ENCODE measurements around a stretch of chr12.

- PRO-cap, 2 experiments = no peak in any of the 2 experiments
These were observed 14.4 kb downstream of the CFAP73 start for GRCh38 chr12:113163842-113164394.

GRCh38 chr12:113184362-113185195, 699 bp downstream of the DDX54 start:
- PRO-cap, 2 experiments = peak in 2 of 2 experiments; most common plus-strand start chr12:113185067 (in 2); most common minus-strand start chr12:113184912 (in 1)

DNA sequence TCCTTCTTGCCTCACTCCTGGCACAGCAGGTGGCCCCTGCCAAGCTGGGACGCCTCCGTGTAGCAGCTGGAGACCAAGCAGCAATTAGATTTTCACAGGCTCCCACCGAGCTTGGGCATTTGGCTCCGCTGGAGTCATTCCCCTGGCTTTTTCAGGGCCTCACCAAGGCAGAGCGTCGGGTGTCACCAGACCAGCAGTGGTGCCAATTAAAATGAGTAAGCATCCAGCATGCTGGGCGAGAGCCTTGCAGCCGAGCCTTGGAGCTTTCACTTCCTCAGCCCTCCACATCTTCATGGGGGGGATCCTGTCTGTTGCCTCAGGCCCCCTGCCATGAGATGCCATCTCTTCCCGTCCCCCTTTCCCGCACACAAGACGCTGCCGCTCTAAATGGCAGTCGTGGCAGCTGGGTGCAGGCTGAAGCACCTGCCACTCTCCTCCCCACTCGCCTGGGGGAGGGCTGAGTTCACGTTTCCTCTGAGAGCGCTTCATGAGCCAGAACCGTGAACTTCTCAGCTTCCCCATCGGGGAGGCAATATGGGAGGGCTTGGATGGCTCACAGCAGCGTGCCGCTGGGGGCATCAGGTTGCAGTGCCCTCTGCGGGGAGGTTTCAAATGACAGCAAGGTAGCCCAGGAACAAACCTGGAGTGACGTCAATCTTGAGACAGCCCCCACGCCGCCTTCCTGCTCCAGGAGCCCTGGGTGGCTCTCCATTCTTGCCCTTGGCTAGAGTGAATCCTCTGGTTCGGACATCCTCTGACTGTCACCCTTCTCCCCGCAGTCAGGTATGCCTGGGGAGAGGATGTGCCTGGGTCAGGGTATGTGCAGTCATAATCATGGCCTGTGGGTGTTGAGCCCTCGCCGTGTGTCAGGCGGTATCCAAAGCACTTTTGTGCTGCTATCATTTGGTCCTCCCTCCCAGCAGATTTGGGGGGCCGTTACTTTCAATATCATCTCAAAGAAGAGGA, 11.9 kb downstream of the TPCN1 start:
- PRO-cap, 2 experiments = no peak in any of the 2 experiments

- PRO-cap, 2 experiments = peak in 1 of 2 experiments; most common plus-strand start chr12:113240240 (in 1); most common minus-strand start chr12:113240075 (in 1)
These were observed 18.7 kb downstream of the TPCN1 start for GRCh38 chr12:113239799-113240621.

- PRO-cap, 2 experiments = no peak in any of the 2 experiments
These were observed 38.5 kb downstream of the TPCN1 start for GRCh38 chr12:113259256-113260592.

GRCh38 chr12:113348879-113349634, 9.3 kb upstream of the PLBD2 start:
- PRO-cap, 2 experiments = no peak in any of the 2 experiments

GRCh38 chr12:113356682-113357109, 1.7 kb upstream of the PLBD2 start:
- PRO-cap, 2 experiments = no peak in any of the 2 experiments

DNA sequence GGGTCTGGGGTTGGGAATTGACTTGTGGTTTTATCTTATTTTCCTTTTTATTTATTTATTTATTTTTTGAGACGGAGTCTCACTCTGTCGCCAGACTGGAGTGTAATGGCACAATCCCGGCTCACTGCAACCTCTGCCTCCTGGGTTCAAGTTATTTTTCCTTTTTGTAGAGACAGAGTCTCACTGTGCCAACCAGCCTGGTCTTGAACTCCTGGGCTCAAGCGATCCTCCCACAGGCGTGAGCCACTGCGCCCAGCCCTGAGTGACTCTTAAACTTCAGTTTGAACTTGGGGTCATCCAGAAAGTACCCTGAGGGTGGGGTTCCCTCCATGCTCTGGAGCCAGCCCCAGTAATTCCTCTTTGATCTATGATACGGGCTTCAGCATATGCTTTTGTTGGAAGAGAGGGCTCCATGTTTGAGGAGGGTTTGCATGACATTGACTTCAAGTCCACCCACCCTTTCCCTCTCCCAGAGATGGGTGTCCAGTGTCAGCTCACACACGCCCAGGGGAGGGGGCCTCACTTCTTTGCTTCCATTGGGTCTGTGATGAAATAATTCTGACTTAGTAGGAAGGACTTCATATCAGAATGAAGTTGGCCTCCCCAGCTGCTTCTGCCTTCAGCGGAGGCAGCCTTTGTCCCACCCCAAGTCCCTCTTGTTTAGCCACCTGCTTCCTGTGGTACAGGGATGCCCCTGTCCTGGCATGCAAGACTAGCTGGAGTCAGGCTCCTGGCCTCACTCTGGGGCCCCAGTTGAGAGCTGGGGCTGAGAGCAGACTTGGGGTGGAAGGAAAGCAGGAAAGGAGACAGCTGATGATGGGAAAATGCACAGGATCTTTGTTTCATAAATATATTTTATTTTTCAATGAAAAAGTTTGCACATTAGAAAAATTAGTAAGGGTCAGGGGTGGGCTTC, 11.8 kb downstream of the SDS start:
- PRO-cap, 2 experiments = no peak in any of the 2 experiments

DNA sequence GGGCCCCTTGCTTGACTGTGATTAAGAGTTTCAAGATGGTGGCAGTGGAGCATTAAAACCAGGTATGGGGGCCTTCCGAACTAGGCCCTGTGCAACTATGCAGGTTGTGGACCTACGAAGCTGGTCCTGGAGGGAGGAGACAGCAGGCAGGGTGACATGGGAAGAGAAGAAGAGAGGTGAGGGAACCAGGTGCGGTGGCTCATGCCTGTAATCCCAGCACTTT, 22.4 kb upstream of the LHX5 start:
- PRO-cap, 2 experiments = no peak in any of the 2 experiments

DNA sequence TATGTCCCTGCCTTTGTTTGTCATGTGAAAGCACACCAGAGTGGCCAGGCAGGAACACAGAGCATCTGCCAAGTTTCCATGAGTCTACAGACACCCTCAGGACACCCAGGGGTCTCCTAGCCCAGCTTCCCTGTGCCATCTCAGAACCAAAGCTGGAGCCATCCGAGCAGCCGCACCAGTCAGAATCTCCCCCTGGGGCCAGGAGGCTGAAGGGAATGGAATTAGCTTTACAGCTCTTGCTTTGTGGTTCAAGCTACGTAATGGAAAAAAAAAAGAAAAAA, 37.3 kb downstream of the TBX5 start:
- PRO-cap, 2 experiments = no peak in any of the 2 experiments

- PRO-cap, 2 experiments = no peak in any of the 2 experiments
These were observed 2.9 kb downstream of the TBX5 start for GRCh38 chr12:114402897-114403581.

DNA sequence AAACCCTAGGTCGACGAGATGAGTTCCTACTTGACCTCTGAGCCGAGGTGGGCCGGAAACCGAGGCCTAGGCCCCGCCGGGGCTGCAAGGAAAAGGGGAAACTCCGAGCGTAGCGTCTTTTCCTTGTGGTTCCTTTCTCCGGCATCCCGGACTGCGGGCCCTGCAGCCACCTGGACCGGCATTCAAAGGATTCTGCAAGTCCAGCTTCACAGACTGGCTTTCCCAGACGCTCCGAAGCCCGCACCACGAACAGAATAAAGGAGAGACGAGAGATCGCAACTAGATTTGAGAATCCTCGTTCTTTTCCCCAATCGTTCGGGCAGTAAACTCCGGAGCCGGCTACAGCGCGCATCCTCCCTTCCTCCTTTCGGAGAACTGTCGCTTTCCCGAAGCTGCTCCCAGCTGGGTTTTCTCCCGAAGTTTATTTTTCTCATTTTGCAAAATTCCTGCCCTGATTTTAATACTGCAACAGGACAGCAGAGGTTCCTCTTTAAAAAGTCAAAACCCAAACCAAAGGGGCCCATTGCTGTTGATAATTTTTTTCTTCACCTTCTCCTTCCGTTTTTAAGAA, 3.6 kb upstream of the TBX5 start:
- PRO-cap, 2 experiments = no peak in any of the 2 experiments

DNA sequence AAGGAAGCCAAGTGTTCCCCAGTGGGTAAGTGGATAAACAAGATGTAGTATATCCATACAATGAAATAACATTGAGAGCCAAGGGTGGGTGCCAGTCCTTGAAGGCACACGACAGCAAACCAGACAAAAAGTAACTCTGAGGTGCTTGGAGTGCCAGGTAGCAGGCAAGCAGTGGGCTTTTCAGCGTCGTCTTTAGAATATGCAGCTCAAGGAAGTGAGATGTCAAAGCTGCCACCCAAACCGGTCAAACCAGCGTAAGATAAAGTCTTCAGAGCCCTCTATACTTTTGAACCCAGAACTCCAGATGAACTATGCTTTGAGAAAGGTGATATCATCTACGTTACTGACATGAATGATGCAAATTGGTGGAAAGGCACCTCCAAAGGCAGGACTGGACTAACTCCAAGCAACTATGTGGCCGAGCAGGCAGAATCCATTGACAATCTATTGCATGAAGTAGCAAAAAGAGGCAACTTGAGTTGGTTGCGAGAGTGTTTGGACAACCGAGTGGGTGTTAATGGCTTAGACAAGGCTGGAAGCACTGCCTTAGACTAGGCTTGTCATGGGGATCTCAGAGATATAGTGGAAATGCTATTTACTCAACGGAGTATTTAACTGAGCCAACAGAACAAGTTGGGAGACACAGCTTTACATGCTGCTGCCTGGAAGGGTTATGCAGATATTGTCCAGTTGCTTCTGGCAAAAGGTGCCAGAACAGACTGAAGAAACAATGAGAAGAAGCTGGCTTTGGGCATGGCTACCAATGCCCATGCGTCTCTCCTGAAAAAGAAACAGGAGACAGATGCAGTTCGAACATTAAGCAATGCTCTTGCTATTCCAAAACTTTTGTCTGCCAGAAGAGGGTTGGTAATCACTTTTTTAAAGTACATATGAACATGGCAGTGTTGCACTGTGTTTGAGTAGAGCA, 95.7 kb downstream of the TBX3 start:
- PRO-cap, 2 experiments = no peak in any of the 2 experiments

GRCh38 chr12:114674695-114675253, 9.2 kb downstream of the TBX3 start:
- PRO-cap, 2 experiments = no peak in any of the 2 experiments

DNA sequence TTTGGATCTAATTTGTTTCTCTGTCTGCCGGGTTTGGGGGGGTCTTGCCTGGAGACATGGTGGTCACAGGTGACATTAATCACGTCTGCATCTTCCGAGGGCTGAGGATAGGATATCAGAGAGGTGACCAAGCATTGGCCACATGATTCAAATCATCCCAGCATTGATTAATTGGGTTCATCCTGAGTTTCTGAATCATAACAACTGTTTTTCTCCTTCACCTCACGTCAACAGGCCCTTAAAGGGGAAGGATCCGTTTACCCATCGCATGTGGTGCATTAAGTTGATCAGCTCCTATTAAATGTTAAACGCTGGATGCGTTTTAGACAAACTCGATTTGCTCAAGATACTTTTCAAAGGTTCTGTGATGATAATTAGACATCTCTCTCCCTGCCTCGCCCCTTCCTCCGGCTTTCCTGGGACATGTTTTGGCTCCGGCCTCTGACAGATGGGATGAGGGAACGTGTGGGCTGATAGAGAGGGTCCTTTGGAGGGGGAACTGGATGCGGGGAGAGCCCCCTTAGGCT, 63.3 kb upstream of the TBX3 start:
- PRO-cap, 2 experiments = no peak in any of the 2 experiments

GRCh38 chr12:114875301-114875619, 191.3 kb upstream of the TBX3 start:
- PRO-cap, 2 experiments = peak in 2 of 2 experiments; most common plus-strand start chr12:114875525 (in 2)

GRCh38 chr12:114944780-114945266, 260.8 kb upstream of the TBX3 start:
- PRO-cap, 2 experiments = peak in 2 of 2 experiments; most common minus-strand start chr12:114944927 (in 2)

DNA sequence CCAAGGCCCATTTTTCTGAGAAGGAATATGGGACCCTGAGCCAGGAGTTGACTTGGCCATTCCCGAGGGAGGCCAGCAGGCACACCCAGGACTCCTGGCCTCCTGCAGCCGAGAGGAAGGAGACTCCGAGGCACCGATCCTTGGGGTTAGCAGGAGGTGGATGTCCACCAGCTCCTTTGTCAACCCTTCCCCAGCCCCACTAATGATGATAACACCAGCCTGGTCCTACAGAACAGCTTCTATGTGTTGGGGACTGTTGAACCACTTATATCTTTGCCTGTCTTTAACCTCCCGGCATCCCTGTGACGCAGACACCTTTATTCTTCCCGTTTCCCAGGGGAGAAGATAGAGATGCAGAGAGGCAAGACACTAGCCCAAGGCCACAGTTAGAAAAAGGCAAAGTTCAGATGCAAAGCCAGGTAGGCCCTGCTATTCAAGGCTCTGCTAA, 767.2 kb upstream of the TBX3 start:
- PRO-cap, 2 experiments = no peak in any of the 2 experiments

- PRO-cap, 2 experiments = no peak in any of the 2 experiments
These were observed 769.5 kb downstream of the MED13L start for GRCh38 chr12:115507744-115508671.

GRCh38 chr12:115758749-115759448, 518.6 kb downstream of the MED13L start:
- PRO-cap, 2 experiments = no peak in any of the 2 experiments

Measured in Metastatic Liver Carcinoma in the Adrenal Gland (tissue), 2 donors.